Gastrocnemius medialis (tissue), 3 donors: ENCODE measurements around a stretch of chr2.

- PRO-cap, result no peak
- RAMPAGE, long total RNA, 3 experiments, result start-site peak on the minus strand in 1 of 3 experiments, at chr2:43464702-43465100 at its widest, 9 reads per replicate
Observed at GRCh38 chr2:43464483-43465200, 131.2 kb downstream of the THADA start.

DNA sequence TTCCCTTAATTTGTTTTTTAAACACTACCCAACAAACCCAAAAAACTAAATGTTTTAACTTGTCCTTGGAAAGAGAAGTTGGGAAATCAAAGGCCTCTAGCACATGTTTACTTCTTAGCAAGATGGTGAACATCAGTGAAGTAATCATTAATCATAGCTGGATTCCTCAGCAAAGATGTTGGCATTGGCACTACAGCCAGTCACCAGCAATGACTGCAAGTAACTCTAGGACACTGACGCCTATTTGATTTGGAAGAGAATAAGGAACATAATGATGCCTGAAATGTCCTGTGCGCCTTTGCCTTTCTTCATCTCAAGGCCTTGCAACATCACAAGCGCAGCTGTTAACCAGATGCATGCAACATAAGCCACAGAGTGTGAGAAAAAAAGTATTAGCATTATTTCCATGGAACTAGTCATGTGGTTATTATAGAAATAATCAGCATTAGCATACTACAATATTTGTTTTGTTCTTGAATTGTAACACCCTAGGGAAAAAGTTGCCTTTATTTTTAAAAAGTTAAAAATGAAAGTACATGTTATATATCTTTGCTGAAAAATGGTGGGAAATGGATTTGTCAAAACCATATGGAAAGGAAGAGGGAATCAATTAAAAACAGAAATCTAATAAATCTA, 55.7 kb downstream of the THADA start:
- PRO-cap, result no peak
- RAMPAGE, long total RNA, 3 experiments, result no peak in any of the 3 experiments

- PRO-cap, result no peak
- RAMPAGE, long total RNA, 3 experiments, result no peak in any of the 3 experiments
Observed at GRCh38 chr2:43666402-43666601, 9.9 kb downstream of the C1GALT1C1L start.

DNA sequence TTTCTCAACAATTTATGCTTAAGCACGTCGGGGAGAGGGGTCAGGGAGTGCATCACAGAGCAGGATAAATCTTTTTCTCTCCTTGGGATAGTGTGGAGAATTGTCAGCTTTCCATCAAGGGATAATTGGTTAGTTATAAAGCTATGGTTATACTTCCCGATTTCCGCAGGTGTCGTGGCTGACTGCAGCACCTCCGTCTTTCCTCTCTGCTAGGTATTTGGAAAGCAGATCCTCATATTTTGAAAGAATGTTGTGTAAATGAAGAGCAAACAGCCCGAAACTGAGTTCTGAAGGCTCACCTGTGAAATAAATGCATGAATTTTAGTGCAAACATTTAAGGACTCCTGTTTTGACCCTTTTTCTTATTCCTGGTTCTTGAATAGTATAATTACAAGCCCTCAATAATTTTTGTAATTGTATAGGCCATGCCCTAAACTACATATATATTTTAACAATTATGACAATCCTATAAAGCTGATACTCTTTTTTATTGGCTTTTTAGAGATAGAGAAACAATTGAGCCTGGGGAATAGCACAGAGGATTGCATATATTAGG, 899 bp downstream of the DYNC2LI1 start:
- PRO-cap, result no peak
- RAMPAGE, long total RNA, 3 experiments, result no peak in any of the 3 experiments

GRCh38 chr2:43831344-43832415, 7.0 kb downstream of the ABCG5 start:
- PRO-cap, result no peak
- RAMPAGE, long total RNA, 3 experiments, result no peak in any of the 3 experiments

GRCh38 chr2:43996101-43996738, 431 bp upstream of the LRPPRC start:
- PRO-cap, result bidirectional peak, plus-strand start at chr2:43996335, minus-strand start at chr2:43995989
- RAMPAGE, long total RNA, 3 experiments, result no peak in any of the 3 experiments

GRCh38 chr2:44044131-44044743, 48.4 kb upstream of the LRPPRC start:
- PRO-cap, result no peak
- RAMPAGE, long total RNA, 3 experiments, result no peak in any of the 3 experiments

DNA sequence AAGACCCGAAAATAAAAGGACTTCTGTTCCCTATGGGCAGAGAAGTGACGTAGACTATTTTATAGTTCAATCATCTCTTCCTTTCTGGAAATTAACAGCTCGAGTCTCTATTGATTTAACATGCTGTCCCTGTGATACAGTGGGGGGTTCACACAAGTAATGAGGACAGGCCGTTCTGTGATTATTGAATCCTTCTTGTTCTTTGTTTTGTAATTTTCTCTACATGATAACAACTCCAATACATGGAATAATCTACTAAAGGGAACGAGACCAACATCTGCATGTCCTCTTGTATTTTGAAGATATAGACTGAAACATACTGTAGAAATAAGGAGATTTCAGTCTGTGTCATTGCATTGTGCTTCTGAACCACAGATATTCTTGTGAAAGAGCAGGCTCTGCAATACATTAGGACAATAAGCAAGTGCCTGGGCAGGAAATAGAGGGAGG, 65.8 kb upstream of the PPM1B start:
- PRO-cap, result no peak
- RAMPAGE, long total RNA, 3 experiments, result no peak in any of the 3 experiments

DNA sequence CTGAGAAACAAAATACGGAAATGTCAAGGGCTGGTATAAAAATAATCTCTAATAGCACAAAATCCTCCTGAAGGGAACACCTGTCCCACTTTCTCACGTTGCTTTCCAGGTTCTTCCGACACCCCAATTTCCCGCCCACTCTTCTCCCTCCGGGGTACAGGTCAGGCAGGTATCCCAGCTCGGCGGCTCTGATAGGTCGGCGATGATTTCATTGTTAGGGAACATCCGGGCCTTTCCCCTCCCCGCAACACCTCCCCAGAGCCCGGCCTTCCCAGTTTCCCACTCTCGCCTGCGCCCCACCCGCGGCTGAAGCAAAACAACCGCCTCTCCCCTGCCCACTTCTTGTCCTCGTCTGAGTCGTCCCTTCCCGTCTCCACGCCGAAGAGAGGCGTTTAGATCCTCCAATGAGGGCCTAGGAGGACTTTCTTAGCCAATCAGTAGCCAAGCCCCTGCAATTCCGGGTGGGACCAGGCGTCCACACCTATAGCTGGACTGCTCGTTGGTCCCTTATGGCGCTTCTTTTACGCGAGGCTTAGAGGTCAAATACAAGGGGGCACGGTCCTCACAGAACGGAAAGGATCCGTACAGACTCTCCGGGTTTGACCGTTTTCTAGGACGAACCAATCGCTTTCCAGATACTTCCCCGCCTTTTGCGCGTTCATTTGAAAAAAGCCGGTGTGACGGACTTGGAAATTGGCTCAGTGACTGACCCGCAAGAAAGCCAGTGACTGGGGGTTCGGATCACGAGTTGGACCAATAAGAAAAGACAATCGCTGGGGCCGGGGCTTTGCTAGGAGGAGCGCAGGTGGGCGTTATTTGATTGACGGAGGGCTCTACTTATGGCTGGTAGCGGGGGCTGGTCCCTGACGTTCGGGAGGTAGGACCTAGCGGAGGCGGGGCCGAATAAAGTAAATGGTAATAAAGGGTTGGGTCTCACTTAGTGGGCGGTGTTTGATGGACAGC, 729 bp upstream of the PPM1B start:
- PRO-cap, result bidirectional peak, plus-strand start at position 291 of the sequence, minus-strand start at position 354 of the sequence; unidirectional peak, minus-strand start at position 612 of the sequence; unidirectional peak, minus-strand start at position 699 of the sequence; unidirectional peak, minus-strand start at position 758 of the sequence; unidirectional peak, minus-strand start at position 811 of the sequence; bidirectional peak, plus-strand start outside the sequence, minus-strand start at position 881 of the sequence
- RAMPAGE, long total RNA, 3 experiments, result no peak in any of the 3 experiments

GRCh38 chr2:44181052-44181678, 12.5 kb downstream of the PPM1B start:
- PRO-cap, result no peak
- RAMPAGE, long total RNA, 3 experiments, result no peak in any of the 3 experiments

GRCh38 chr2:44237232-44237556, 38.1 kb upstream of the SLC3A1 start:
- PRO-cap, result no peak
- RAMPAGE, long total RNA, 3 experiments, result no peak in any of the 3 experiments

- PRO-cap, result no peak
- RAMPAGE, long total RNA, 3 experiments, result no peak in any of the 3 experiments
Observed at GRCh38 chr2:44503639-44504130, 141.9 kb downstream of the CAMKMT start.

GRCh38 chr2:44755689-44756126, 185.8 kb upstream of the SIX3 start:
- PRO-cap, result no peak
- RAMPAGE, long total RNA, 3 experiments, result no peak in any of the 3 experiments

DNA sequence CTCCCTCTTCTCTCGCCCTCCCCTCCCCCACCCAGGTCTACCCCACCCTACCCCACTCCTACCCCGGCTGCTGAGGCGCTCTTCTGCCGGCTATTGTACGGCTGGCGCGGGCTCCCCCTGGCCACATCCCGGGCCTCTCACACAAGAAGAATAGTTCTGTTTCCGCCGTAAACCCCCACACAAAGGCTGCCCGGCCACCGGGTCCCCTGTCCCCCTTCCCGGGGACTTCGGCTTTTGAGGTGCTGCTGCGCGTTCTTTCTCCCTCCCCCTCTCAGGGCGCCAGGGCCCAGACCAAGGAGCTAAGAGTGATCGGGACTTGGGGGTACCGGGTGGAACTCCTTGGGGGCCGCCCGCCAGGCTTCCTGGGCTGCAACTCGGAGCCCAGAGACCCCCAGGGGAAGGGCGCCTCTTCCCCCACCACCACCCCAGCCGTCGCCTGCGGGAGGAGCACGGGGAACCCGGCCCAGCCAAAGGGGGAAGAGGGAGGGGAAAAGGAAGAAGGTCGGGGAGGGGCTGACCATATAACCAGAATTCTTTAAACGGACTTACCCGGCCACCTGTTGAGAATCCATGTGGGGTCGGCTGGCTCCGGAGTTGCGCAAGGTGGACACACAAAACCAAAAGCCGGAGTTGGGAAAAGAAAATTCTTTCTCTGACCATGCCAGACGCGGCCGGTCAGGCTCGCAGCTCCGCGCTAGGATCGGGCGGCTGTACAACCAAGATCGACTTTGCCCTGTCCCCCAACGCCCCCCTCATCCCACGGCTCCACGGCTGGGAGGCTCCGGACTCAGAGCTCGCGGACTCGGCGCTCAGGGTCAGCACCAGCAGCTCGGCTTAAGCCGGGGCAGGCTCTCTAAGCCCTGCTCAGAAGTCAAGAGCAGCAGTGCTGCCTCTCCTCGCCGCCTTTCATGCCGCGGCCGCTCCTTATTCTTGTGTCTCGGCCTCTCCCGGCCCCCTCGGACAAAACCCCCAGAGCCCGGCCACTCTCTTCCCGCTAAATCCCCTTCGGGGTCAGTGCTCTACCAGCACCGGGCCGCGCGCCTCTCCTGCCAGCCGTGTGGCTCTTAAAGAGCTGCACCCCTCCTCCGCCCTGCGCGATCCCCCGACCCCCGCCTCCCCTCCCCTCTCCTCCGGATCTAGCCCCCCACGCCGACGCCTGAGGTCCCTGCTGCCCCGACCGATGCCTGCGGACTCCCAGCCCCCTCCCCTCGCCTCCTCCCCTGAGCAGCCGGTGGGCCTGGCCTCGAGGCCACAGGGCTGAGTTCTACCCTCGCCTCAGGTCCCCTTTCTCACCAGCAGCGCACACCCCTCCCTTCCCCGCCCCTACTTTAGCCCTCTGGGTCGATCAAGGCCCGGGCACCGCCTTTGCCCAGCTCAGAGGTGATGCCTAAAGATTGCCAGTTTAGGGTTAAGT, 6.3 kb upstream of the SIX3 start:
- PRO-cap, result no peak
- RAMPAGE, long total RNA, 3 experiments, result no peak in any of the 3 experiments

GRCh38 chr2:44937760-44938298, 3.7 kb upstream of the SIX3 start:
- PRO-cap, result no peak
- RAMPAGE, long total RNA, 3 experiments, result no peak in any of the 3 experiments

GRCh38 chr2:44952019-44952641, 10.6 kb downstream of the SIX3 start:
- PRO-cap, result no peak
- RAMPAGE, long total RNA, 3 experiments, result no peak in any of the 3 experiments

DNA sequence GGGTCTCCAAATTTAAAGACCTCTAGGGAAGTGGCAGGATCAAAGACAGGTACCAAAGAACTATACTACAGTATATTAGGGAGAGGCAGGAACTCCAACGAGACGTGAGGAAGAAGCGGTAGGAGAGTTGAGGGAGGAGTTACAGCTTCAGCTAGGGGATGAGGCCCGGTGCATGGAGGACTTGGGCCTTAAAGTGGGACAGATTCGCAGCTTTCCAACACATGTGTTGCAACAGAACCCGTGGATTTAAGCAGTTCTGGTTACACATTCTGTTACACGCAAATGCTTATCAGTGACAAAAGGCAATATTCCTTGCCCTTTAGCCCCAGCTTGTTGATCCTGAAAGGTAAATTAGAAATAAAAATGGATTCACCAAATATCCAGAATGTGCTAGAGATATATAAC, 7.4 kb upstream of the PRKCE start:
- PRO-cap, result no peak
- RAMPAGE, long total RNA, 3 experiments, result no peak in any of the 3 experiments

DNA sequence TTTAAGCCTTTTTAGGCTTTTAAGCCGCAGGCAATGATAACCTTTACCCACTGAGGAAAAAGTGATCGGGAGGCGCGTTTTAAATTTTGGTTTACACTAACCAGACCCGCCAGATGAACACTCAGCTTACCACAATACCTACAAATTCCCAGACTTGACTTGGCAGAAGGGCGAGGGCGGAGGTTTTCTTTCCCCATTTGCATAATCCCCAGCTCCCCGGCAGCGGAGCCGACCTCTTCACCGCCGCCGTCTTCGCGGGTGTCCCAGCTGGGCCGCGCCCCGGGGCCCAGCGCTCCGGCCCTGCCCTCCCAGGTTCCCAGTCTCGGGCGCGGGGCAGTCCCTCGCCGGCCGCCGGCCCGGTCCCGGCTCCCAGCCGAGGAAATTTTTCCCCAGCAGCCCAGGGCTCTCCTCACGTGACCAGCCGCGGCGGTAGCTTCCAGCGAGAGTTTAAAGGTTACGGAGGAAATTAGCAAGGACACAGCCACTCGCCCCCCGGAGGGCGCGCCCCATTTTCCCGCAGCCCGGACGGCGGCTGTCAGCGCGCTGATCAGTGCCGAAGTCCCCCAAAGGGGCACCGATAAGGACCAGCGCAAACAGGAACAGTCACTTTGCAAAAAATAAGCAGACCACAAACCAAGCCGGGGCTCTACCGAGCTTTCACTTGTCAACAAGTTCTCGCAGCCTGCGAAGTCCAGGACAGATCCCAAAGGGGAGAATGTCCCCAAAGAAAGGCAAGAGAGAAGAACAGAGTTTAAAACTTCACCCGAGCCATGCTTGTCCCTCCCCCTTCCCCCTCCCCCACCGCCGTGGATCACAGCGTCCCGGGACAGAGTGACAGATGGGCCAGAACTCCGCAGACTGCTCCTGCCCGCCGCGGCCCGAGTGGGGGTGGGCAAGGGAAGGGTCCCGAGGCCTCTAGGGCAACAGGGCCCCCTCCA, 1.4 kb upstream of the PRKCE start:
- PRO-cap, result unidirectional peak, plus-strand start at position 261 of the sequence; bidirectional peak, plus-strand start at position 450 of the sequence, minus-strand start at position 371 of the sequence; bidirectional peak, plus-strand start at position 829 of the sequence, minus-strand start at position 727 of the sequence
- RAMPAGE, long total RNA, 3 experiments, result no peak in any of the 3 experiments

GRCh38 chr2:45691119-45692059, 39.9 kb downstream of the PRKCE start:
- PRO-cap, result unidirectional peak, minus-strand start at chr2:45691202; unidirectional peak, minus-strand start at chr2:45691331
- RAMPAGE, long total RNA, 3 experiments, result no peak in any of the 3 experiments

DNA sequence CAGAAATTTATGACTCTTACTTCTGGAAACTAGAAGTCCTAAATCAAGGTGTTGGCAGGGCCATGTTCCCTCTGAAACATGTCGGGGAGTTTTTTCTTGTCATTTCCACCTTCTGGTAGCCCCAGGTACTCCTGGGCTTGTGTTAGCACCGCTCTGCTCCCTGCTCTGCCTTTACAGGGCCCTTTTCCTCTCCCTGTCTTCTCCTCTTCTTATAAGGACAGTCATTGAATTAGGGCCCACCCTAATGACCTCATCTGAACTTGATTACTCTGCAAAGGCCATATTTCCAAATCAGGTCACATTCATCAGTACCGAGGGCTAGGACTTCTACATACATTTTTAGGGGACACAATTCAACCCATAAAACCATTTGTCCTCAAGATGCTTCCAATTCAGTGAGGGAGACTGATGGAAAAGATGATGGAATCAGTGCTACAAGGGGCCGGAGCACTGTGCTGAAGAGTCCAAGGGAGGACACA, 40.8 kb downstream of the PRKCE start:
- PRO-cap, result no peak
- RAMPAGE, long total RNA, 3 experiments, result no peak in any of the 3 experiments